Epithelial cell of esophagus (primary cell): ENCODE measurements around the genes ATP1A1, CD58 and TENT5C.

GRCh38 chr1:116255019-116255297, 118.1 kb upstream of the ATP1A1 start:
- RRBS, result no CpG with 5 or more reads among the region's 2 CpGs

- RRBS, result no CpG with 5 or more reads among the region's 6 CpGs
These were observed 115.9 kb upstream of the ATP1A1 start for GRCh38 chr1:116256912-116257719.

- RRBS, result 2% methylated on average over 14 of the region's 66 CpGs
These were observed at the start of gene ATP1A1 for GRCh38 chr1:116373174-116373733. ATP1A1 (plus strand) TSS chr1:116373244.

- RRBS, result no CpG with 5 or more reads among the region's 10 CpGs
These were observed 3.3 kb downstream of the ATP1A1 start for GRCh38 chr1:116375984-116377103.

DNA sequence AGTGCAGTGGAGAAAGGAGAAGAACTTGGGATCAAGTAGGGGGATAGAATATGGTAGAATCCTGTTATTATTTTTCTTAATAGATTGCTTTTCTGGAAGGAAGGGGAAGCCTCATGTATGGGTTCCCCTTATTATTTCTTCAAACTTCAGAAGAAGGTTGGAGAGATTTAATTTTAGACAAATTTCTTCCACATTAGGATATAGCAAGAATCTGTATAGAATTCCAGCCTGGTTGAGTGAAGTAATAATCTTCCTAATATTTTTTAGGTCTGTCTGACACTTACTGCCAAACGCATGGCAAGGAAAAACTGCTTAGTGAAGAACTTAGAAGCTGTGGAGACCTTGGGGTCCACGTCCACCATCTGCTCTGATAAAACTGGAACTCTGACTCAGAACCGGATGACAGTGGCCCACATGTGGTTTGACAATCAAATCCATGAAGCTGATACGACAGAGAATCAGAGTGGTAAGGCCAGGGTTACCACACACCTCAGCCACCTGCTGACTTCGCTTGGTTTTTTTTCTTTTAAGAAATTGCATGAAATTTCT, 17.0 kb downstream of the ATP1A1 start:
- RRBS, result no CpG with 5 or more reads among the region's 5 CpGs

DNA sequence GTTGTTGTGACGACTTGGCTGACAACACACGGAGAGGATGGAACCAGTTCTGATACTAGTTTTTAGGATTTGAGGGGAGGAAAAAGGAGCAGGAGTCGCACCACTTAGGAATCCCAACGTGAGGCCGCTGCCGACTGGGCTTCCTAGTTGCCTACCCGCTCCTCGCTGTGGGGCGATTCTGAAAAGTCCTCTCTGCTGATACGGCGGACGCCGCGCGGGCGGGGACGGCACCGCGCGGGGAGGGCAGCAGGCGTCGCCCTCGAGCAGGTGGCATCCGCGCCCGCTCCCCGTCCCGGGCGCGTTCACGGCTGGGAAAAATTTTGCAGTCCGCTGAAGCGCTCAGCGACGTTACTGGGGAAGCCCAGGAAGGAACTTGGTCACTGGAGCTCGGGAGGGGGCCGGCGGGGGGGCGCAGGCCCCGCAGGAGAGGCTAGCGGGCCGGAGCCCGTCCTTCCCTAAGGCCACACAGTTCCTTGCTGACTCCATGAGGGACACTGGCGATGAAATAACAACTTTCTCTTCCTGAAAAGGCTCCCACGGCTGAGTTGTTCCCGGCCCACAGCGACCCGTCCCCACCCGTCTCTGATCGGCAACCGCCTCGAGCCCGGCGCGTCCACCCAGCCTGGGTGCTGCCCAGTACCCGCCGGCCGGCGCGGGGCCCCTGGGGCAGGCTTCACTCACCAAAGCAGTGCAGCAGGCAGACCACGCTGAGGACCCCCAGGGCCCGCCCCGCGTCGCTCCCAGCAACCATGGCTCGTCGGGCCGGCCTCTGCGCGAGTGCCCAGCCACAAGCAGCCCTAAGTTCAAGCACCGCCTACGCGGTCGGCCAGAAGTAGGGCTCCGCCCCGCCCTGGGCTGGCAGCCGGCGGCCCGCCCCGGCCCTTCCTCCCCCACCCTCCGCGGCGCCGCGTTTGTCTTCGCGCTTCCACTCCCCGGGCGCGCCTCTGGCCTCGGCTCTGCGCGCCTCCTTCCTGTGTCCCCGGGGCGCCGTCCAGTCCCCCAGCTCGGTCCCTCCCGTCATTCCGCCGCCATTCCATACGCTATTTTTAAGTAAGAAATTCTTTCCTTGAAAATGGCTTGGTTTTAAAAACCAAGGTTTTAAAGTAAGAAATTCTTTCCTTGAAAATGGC, at the start of gene CD58:
Gene CD58, minus strand, starts transcription at position 805 of the 1,130 bp plus-strand sequence.
- RRBS, result 1% methylated on average over 33 of the region's 101 CpGs

- RRBS, result 91% methylated on average over 2 of the region's 20 CpGs
These were observed 8.6 kb upstream of the CD58 start for GRCh38 chr1:116579413-116579902.

DNA sequence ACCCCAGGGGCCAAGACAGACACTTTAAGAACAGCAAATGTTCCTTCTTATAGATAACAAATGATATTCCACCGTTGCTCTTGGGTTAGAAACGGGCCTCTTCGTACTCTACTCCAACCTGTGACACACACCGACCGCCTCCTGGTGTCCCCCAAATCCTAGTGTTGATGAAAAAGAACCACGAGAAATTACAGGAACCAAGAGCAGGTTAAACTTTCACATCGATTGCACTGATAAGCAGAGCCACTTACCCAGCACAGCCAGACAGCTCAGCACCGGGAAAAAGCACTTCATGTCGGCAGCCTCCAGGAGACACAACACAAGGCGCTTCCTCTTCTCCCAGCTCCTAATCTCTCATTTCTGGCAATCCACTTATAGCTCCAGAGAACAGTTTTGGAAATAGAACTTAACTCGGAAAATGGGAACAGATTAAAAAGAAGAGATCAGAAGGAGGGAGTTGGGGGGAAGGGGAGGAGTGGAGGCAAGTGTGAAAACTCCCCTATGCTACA, 1.4 kb downstream of the IGSF3 start:
- RRBS, result no CpG with 5 or more reads among the region's 11 CpGs

- RRBS, result no CpG with 5 or more reads among the region's 7 CpGs
These were observed 41.8 kb upstream of the CD2 start for GRCh38 chr1:116712433-116712918.

GRCh38 chr1:116737917-116738289, 16.3 kb upstream of the CD2 start:
- RRBS, result no CpG with 5 or more reads among the region's 5 CpGs

DNA sequence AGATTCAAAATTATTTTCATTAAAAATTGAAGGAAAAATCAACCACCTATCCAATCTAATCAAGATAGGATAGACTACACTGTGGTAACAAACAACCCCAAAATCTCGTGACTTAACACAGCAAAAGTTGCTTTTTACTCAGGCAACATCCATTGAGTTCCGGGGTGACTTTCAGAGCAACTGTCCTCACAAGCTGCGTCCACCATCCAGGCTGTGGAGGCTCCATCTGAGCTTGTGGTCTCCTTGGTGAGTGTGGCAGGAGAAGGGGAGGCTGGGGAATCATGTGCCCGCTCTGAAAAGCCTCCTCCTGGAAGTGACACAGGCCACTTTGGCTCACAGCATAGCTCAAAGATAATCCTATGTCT, 52.4 kb downstream of the CD2 start:
- RRBS, result no CpG with 5 or more reads among the region's 4 CpGs

DNA sequence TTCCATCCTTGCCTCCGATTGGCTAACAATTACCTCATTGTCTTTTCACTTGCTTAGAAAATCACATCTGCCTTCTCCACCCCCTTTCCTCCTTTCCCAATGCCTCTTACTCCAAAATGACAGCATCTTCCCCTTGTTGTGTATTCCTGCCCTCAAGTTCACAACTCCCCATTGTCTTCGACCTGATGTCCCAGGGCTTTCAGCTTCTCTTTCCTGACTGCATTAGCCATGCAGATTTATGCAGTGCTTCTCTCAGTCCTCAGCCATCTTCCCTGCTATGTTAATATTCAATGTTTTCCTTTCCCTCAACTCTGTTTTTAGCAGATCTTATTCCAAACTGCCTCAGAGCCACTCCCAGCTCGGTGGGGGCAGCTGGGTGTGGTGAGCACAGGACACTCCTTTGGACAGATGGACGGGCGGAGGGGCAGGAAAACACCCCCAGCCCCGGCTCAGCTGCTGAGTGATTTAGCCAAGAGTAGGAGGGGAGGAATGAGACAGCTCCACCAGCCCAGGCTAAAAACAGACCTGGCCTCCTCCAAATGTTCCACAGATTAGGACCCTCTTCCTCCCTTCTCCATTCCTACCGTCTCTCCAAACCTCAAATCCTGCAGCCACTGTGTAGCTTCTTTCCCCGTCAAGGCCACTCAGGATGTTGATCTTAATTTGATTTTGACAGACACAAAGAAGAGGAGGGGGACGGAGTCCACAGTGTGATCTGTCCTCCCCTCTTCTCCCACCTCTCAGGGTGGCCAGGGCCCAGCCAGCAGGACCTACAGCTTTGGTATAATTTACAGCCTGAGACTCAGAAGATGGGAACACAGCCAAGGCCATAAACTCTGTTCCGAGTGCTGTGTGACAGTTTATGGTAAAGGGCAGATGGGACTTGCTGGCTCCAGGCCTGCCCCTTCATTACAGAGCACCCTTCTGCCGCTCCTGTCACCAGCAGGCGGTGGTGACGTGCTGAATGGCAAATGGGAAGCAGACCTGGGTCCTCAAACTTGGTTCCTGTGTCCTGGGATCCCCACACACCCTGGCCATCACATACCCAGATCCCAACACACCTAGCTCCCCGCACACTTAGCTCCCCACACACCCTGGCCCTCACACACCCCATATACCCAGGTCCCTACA, 71.3 kb downstream of the CD2 start:
- RRBS, result no CpG with 5 or more reads among the region's 14 CpGs

DNA sequence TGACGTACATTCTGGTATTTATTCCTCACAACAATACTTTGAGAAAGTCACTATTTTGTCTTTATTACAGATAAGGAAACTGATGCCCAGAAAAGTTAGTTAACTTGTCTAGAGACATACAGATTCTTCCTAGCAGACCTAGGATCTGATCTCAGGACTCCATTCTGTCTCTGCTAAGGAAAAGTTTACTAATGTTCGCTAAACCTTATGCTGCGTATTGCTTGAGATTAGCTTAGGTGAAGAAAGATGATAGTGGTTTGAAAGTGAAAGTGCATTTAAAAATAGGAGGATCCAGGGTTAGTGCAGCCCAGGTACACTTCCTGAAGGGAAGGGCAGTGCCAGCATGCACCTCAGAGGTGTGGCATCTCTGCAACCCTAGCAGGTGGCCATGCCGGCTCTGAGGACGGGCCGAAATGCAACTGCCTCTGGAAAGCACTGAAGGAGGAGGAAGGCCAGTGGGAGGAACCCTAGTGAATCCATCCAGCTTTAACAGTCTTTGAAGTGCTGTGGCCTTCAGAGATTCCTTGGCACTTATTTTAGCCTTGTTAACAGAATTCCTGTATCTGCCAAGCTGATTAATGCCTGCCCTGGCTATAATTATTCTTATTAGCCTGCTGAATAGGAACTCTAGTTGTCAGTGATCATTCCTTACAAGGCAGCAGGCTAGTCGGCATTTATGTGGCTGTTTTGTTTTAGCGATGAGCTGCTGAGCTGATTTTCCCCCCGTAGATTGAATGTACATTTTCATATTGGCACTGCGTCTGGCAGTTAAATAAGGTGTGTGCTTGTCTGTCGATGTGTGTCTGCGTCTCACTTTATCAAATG, 5.4 kb downstream of the PTGFRN start:
- RRBS, result no CpG with 5 or more reads among the region's 12 CpGs

DNA sequence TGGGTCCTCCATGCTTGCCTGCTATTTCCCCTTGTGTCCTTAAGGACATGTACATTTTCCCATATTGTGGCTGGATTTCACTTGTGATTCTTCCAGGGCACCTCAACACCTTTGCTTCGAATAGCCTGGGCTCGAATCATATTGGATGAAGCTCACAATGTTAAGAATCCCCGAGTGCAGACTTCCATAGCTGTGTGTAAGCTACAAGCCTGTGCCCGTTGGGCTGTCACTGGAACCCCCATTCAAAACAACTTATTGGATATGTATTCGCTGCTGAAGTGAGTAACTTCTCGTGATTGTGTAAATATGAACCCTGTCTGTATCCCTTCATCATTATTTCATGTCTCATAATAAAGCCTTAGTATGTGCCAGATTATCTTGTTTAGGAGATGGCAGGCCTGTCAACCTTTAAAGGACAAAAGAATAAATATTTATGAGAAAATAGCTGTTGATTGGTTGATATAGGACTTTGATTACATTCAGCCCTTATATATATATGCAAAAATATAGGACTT, 28.6 kb downstream of the TTF2 start:
- RRBS, result no CpG with 5 or more reads among the region's 6 CpGs

GRCh38 chr1:117367672-117367875, 325 bp downstream of the MAN1A2 start:
- RRBS, result no CpG with 5 or more reads among the region's 10 CpGs

- RRBS, result 2% methylated on average over 7 of the region's 43 CpGs
These were observed at the start of gene TENT5C for GRCh38 chr1:117605873-117606375. TENT5C (plus strand) TSS chr1:117606048.

- RRBS, result no CpG with 5 or more reads among the region's 5 CpGs
These were observed 72.7 kb downstream of the TENT5C start for GRCh38 chr1:117678442-117679137.

GRCh38 chr1:117820923-117821366, 108.5 kb downstream of the GDAP2 start:
- RRBS, result no CpG with 5 or more reads among the region's 7 CpGs

GRCh38 chr1:118812472-118812867, 175.7 kb downstream of the TBX15 start:
- RRBS, result no CpG with 5 or more reads among the region's 5 CpGs

- RRBS, result no CpG with 5 or more reads among the region's 7 CpGs
These were observed 20.9 kb upstream of the TBX15 start for GRCh38 chr1:119008895-119009522.